Panc1 (cell line): ENCODE measurements around a stretch of chr1.

DNA sequence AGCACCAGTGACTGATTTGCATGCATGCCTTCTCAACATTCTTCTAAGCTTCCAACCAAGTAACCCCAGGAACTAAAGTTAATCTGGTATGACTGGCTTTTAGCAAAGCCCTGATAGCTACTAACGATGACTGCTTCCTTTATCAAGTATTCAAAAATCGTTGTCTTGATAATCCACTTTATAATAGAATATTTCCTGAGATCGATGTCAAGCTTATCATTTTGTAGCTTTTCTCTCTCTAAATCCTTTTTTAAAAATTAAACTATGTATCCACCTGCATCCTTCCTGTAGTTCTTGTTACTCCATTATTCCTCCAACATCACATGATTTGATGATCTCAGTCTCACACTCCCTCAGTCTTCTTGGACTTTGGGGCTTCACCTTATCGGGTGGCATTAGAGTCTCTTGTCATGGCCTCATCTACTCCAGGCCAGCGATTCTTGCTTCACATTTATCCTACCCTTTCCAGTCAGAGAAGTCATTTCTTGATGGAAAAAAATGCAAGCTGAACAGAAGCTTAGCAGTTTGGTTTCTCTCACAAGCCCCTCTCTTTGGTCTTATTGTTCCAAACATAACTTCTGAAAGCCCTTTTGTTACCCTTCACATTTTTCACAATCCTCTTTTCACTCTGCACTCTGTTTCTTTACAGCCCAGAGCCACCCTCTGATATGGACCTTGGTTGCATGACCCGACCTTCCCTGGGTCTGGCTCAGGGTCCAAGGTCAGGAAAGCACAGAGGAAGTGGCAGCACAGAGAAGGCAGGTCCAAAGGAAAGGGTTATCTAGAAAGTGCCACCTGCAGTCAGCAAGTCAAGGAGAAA, 18.8 kb downstream of the BCAR3 start:
- RRBS, 2 experiments: no CpG with 5 or more reads among the region's 6 CpGs

GRCh38 chr1:93846941-93847721, 31.9 kb downstream of the DNTTIP2 start:
- RRBS, 2 experiments: 2 to 7% methylated on average over 12 to 18 of the region's 91 CpGs

GRCh38 chr1:93896487-93897205, 12.6 kb downstream of the GCLM start:
- RRBS, 2 experiments: no CpG with 5 or more reads among the region's 2 CpGs

- RRBS, 2 experiments: no CpG with 5 or more reads among the region's 4 CpGs
Observed at GRCh38 chr1:93979782-93980518, 70.7 kb upstream of the GCLM start.

DNA sequence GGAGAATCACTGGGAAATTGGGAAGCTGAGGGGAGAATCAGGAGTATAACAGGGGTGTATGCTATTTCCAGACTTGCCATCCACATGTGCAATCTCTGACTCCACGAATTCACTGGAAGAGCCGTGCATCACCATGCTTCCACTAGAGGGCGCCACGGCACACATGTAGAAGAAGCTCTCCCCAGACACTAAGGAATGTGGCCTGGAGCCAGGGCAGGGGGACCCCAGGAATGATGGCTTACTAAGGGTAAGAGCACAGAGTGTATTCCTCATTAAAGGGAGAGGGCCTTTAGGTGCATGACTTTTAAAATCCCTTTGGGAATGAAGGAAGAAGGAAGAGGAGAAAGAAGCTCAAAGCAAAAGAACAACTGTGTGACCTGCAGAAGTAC, 81.4 kb downstream of the ABCA4 start:
- RRBS, 2 experiments: no CpG with 5 or more reads among the region's 4 CpGs

- RRBS, 2 experiments: no CpG with 5 or more reads among the region's 13 CpGs
Observed at GRCh38 chr1:94101163-94101902, 19.6 kb downstream of the ABCA4 start.

DNA sequence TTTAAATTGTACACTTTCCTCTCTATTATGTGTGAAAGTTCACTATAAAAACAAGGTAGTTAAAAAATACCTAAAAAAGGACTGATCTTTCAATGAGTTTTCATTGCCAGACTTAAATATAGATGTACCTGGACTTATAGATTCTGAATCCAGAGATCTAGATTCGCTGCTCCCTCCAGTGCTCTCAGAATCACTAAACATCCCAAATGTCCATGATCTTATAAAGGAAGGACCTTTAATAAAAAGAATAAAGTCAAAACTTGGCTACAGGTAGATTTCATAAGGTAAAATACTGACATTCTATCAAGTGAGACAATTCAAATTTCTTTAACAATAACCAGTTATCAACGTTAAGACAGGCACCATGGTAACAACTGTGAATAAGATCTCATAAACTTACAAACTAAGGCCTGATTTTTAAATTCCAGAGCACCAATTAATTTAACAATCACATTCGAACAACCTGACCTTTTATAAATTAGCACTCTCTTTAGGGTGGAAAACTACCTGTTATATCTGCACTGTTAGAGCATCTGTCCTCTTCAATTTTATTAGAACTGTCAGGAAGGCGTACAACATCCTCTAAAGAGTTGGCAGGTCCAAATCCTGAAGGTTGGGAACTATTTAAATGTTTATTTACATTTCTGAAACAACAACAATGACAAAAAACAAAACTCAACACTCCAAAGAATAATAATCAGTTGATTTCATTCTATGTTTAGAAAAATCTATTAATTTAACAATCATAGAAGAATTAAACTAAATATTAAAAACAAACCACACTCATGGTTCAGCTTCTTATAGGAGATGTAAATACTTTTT, 48.5 kb downstream of the ARHGAP29 start:
- RRBS, 2 experiments: no CpG with 5 or more reads among the region's 4 CpGs

- RRBS, 2 experiments: no CpG with 5 or more reads among the region's 11 CpGs
Observed at GRCh38 chr1:94236155-94236741, 1.1 kb downstream of the ARHGAP29 start.

DNA sequence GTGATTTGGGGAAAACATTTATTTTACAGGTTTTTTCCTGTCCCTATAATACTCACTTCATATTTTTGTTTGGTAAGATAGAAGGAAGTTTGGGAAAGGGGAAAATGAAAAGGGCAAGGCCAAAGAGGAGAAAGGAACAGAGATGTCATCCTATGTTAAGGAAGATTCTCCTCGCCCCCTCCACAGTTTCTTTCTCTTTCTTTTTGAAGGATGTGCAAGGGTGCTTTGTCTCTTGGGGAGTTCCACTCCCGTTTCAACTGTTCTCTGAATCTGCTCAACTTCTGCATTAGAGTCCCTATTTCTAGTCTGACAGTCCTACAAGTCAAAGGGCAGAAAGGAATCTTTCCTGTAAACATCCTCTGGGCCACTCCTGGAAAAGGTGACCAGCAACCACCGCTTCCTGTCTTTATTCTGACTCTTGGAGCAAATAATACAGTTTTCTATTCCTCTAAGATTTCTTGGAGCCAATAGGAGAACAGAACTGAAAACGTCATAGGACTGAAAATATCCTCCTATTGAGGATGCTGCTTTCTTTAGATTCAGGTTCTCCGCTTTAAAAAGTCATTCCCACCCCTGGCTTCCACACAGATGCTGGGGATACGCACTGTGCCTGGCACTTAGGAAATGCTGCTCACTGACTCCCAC, 81.8 kb upstream of the ARHGAP29 start:
- RRBS, 2 experiments: no CpG with 5 or more reads among the region's 6 CpGs

DNA sequence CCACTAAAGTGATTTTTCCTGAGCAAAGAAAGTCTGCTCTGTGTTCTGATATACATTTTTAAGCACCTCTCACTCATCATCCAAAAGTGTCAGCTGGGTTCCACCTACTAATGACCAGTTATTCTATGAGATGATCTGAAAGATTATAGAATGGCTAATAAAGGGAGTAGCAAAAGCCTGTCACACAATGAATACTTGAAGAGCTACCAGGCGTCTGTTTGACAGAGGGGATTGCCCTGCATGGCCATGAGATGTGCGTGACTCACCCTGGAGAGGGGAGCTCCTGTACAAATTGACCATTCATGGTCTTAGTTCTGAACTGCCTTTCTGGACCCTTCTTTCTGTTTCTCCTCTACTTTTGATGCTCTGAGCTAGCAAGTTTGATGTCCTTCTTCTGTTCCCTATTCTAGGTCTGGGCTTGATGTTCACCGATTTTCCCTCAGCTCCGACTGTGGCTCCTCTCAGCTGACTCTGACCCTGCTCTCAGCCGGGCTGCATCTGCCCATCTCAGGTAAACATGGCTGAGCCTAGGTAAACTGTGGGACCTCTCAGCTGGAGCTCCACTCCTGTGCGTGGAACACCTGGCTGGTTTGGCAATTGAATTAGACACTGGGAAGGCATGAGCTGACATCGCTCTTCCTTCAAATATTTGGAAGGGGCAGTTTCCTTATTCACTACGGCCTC, 85.1 kb upstream of the ABCD3 start:
- RRBS, 2 experiments: no CpG with 5 or more reads among the region's 8 CpGs

GRCh38 chr1:94350427-94350947, 67.7 kb upstream of the ABCD3 start:
- RRBS, 2 experiments: no CpG with 5 or more reads among the region's 1 CpG

DNA sequence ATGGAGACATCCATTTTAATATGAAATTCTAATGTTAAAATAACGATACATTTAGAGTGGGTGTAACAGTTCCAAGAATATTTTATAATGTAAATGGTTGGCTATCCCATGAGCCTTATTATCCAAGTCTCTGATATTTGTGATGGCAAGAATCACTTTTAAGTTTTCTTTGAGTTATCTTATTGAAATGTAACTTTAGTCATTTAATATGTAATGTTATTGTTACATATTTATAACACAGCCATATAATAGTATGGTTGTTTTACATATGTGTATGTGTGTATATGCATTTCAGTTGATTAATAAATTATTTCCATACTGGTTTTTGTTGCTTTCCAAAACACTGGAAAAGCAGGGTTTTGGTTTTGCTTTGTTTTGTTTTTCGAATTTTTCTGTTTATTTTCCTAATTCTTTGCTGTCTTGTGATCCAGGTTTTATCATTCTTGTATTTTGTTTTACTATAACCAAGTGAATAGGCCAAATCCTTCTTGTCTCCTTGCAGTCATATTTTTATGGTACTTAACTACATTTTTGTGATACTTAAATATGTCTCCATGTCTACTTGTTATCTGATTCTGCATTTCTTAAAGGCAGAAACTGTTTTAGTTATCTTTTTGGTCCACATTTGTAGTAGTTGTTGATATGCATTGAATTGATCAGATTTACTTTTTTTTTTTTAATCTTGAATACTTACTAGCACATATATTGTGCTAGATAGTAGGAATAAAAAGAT, 60.7 kb downstream of the ABCD3 start:
- RRBS, 2 experiments: no CpG with 5 or more reads among the region's 2 CpGs

DNA sequence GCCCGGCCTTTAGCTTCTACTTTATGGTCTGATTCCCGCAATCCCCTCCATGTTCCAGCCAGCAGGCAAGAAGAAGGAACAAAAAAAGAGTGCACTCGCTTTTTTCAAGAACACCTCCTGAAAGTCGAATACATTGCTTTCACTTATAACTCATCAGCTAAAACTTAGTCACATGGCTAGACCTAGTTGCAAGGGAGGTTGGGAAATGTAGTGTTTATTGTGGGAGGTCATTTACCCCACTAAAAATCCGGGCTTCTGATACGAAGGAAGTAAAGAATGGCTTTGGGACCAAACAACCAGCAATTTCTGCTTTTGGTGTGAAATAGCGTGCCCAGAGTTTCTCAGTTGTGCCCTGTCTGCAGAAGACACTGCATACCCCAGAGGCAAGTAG, 57.5 kb upstream of the F3 start:
- RRBS, 2 experiments: no CpG with 5 or more reads among the region's 7 CpGs

- RRBS, 2 experiments: no CpG with 5 or more reads among the region's 3 CpGs
Observed at GRCh38 chr1:94702194-94702645, 117.9 kb upstream of the SLC44A3 start.

DNA sequence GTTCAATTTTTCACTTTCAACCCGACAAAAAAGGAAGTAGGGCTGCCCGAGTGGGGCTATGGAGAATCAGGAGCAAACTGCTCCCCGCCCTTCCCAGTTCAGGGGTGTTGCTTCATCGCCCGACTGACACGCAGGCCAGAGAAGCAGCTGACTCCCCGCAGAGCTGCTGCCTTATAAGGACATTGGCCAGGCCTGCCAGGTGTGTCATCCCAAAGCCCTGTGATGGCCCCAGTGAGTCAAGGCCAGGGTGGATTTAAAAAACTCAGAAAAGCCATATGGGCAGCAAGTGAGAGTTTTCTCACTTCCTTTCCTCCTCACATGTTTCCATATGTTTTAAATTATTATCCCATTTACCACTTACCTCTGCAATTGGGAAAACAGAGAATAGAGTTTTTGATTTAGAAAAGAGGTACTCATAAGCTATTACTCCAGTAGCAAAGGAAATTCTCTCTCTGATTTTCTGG, 106.4 kb upstream of the SLC44A3 start:
- RRBS, 2 experiments: no CpG with 5 or more reads among the region's 7 CpGs

- RRBS, 2 experiments: no CpG with 5 or more reads among the region's 8 CpGs
Observed at GRCh38 chr1:94755614-94756262, 64.4 kb upstream of the SLC44A3 start.

GRCh38 chr1:94860367-94861130, 40.4 kb downstream of the SLC44A3 start:
- RRBS, 2 experiments: no CpG with 5 or more reads among the region's 9 CpGs

DNA sequence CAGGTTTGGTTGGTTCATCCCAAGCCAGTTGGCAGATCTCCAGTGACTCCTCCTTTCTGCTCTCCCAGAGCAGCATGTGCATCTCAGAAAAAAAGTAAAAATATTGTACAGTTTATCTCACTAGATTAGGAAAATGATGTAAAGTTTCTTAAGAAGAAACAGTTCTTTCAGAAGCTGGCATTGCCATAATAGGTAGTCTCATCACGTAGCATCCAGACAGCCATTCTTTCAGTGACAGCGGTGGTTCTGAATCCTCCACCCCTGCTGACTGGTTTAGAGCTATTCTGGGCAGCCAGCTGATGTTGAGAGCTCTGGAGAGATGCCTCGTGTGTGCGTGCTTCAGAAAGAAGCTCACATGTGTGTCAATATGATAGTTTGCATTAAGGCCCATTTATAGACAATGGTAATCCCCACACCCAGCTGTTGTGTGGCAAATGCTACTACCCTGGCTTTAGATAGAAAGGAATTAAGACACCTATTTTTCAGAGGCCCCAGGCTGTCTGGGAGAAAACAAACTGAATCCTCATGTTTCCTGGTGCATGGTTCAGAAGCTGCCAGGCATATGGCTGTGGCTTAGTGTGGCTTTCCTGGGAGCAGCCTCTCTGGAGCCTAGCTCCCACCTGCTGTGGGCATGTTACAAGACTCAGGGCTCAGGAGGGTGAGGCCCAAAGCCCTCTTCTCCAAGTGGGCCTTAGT, 53.0 kb downstream of the CNN3 start:
- RRBS, 2 experiments: no CpG with 5 or more reads among the region's 4 CpGs

DNA sequence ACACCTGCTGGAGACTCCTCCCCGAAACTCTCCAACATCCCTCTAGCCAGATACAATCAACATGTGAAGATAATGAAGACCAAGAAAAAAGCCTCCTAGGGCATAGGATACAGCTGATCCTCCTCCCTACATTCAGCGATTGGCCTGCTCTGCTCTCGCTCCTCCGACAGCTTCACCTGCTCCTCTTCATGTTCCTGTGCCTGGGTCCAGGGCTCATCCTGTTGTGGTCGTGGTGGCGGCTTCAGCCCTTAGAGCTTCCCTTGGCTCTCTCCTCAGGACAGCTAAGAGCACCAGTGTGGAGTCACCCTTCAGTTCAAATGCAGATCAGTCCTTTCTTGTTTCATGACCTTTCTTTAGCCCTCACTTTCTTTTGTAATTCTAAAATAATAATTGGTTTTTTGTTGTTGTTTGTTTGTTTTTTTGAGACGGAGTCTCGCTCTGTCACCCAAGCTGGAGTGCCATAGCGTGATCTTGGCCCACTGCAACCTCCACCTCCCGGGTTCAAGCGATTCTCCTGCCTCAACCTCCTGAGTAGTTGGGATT, 18.7 kb downstream of the CNN3 start:
- RRBS, 2 experiments: no CpG with 5 or more reads among the region's 11 CpGs